LHCN-M2 (cell line): ENCODE results near the genes MYF5 and C12orf29.

DNA sequence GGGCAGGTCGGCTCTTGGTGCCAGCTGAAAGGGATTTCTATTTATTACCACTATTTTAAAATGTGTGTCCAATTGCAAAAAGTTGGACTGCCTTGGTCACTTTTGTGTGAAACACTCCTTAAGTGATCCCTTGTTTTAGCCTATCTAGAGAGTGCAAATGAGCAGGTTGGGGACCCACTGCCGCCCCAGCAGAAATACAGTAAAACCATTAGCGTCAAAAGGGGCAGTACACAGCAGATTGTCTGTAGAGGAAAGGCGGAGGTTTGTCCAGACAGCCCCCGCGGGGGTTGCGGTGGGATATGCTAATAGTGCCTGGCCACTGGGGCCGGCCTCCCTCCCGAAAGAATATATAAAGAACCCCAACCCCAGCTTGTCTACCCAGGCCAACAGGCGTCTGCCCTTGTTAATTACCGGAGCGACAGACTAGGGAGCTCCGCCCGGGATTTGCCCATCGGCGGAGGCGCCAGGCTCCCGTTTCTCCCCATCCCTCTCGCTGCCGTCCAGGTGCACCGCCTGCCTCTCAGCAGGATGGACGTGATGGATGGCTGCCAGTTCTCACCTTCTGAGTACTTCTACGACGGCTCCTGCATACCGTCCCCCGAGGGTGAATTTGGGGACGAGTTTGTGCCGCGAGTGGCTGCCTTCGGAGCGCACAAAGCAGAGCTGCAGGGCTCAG is at the start of gene MYF5:
TSS of gene MYF5 (plus strand) at position 377 of the 676 bp plus-strand sequence.
- RAMPAGE, long total RNA, result start-site peak on the plus strand centred at position 378 of the sequence, 7 bp wide, 2,887 reads

DNA sequence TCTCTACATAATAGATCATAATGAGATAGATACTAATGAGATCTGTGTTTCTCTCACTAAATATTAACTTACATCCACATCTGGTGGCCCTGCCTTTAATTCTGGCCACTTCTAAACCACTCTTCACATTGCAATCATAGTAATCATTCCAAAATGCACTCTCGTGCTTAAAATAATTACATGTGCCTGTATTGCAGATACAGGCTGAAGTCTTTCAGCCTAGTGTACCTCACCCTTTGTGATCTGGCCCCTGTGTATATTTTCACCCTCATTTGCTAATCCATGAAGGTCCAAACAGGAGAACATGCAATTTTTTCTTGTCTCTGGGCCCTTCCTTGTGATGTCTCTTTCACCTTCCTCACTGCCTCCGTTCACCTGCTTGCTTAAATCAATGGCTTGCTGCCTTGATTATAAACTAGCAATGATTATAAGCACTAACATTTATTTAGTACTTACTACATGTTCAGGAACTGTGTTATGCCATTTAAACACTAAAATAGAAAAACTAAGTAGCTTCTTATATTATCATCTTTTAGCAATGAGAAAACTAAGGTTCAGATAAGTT is 107.9 kb downstream of the LIN7A start:
- RAMPAGE, long total RNA, result no peak

GRCh38 chr12:80925914-80926560 is 11.7 kb downstream of the LIN7A start:
- RAMPAGE, long total RNA, result no peak

DNA sequence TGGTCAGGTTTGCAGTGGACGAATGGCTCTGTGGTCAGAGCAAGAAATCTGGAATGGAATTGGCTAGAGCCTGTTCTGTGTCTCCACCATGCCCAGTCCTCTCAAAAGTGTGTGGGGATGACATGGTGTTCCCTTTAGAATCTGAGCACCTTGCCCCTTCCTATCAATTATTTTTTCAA is 1.4 kb downstream of the ACSS3 start:
- RAMPAGE, long total RNA, result no peak

DNA sequence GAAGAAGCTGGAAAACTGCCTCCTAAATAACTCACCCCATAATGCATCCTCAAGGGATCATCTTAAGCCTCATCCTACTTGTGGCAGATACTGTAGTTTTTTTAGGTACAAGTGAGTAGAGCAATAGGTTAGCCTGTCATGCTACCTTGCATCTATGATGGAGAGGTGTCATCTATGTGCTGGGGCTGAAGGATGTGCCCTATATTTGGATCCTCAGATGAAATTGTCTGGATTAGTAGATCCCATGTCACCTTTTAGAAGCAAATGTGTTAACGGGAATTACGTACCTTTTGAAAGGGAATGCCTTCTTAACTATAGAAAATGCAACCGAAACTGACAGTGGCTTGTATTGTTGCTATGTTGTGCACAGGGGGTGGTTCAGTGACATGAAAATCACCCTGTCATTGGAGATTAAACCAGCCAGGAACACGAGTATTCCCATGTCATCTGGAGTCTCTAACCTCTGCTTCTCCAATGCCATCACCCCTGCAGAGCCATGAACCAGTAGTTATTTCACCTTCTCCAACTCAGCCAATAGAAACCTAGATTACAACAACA is 110.2 kb downstream of the METTL25 start:
- RAMPAGE, long total RNA, result no peak

GRCh38 chr12:82685724-82686272 is 908 bp upstream of the TMTC2 start:
- RAMPAGE, long total RNA, result no peak

DNA sequence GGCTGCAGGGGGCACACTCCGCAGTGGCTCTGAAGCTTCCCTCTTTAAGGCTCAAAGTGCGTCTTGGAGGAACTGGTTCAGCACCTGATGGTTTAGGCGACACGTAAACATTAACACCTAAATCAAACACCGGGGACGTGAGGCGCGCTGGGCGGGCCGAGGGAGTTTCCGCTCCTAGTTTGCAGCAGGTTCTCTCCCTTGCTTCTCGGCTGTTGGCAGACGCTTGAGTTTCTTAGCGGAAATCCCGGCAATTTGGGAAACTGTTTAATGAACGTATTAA is 931 bp downstream of the TMTC2 start:
- RAMPAGE, long total RNA, result no peak

- RAMPAGE, long total RNA, result no peak
Measured at GRCh38 chr12:82688157-82688604, 1.5 kb downstream of the TMTC2 start.

DNA sequence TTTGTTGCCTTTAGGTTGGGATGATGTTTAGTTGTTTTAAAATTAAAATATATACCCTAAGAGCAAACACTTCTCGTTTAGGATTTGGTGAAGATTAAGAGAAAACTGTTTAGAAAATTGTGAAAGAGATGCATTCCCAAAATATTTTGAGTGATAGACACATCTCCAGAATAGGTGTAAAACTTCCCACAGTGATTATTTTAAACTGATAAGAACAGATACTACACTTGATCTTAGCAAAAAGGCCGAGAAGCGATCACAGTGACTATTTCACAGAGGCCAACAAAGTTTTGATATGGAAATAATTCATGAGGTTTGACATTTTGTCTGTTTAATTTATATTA is 18.9 kb downstream of the SLC6A15 start:
- RAMPAGE, long total RNA, result no peak

DNA sequence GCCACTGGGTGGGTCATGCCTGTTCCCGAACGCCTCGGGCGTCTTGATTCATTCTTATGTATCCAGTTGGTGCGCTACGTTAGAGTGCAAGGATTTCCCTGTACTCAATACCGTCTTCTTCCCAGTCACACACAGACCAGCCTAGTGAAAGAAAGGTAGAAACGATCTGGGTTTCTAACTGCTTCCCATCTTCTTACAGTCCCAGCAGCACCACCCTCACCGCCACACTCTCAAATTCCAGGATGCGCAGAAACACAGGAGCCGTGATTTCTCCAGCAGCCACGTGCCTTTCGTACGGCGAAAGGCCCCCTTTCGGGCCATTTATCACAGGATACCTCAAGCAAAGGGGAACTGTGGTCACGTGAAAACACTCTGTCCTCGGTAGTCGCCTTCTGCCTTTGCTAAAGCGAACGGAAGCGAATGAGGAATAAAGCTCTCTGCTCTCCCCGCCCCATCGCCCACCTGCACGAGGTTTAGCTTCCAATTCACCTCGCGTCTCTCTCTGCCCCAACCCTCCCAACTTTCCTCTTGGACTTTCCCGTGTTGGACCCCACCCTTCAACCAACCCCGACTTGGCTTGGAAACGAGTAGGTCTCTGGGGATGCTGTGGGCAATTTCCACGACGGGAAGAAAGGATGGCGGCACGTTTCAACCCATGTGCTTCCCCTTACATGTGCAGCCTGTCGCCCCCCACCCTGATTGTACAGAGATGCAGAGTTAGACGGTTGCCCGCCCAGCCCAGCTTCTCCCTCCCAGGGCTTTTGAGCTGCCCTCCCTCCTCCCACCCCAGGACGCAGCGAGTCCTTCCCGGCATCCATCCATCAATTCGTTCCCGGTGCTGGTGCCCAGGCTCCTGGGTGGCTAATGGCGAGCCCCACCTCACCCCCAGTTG is 750 bp downstream of the SLC6A15 start:
- RAMPAGE, long total RNA, result no peak

- RAMPAGE, long total RNA, result no peak
Measured at GRCh38 chr12:85055501-85055980, 19.4 kb downstream of the LRRIQ1 start.

DNA sequence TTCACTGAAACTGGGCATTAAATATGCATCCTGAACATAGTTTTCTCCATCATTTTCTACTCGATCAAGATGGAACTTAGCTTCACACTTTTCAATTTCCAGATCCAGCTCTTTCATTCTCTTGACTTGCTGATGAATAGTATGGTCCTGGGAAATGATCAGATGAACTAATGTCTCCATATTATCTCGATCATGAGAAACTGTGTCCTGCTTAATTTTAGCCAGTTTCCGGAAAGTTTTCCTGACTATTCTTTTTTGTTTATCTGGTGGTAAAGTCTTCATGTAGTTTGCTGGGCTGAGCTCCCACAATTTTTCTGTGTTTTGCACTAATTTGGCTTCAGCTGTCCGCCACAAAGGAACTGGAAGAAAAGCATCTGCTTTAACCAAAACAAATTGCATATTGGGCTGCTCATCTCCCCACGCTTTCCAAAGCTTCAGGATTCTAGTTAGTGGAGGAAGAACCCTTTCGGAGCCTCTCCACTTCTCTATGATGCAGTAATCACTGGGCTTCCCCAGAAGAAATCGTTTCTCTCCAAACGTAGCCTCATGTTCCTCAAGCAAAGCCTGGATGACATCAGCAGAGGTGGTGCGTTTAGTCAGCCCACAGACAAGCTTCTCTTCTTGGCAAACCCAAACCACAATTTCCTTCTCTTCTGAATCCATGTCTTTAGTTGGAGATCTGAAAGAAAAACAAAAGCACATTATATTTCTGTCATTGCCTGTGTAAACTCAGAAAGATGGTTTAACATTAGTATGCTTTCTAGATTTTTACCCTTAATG is 30.7 kb downstream of the RASSF9 start:
- RAMPAGE, long total RNA, result no peak

DNA sequence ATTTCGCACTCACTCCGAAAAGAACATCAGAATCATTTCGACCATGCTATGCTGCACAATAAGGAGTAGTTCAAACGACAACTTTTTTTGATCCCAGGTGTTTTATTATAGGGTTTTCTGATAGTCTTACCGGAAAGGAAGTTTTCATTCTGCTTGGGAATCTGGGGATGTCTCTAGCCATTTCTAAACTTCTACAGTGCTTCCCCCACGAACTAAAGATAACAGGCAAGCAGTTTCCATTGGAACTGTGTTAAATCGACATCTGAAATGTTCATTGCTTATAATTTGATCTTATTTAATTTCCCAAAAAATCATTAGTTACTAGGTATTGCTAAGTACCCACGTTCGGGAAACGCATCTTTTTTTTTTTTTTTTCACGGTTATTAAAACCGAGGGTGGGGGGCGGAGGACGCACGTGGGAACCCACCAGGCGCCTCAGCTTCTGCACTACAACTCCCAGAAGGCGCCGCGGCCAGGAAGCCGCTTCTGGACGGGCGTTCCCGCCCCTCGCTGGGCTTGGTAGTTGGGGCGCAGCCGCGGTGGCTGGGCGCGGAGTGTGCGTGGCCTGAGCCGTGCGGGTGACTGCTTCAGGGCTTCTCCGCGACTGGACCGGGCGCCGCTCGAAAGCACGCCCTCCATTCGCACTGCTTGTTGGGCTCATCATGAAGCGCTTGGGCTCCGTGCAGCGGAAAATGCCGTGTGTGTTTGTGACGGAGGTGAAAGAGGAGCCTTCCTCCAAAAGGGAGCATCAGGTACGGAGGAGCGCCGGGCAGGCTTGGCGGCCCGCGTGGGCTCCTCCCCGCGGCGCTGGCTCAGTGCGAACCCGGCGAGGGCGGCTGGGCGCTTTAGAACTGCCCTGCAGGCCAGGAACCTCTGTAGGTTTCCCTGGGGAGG is at the start of gene C12orf29:
TSS of gene C12orf29 (plus strand) at position 550 of the 894 bp plus-strand sequence.
- RAMPAGE, long total RNA, result start-site peak on the plus strand centred at position 571 of the sequence, 51 bp wide, 100 reads

DNA sequence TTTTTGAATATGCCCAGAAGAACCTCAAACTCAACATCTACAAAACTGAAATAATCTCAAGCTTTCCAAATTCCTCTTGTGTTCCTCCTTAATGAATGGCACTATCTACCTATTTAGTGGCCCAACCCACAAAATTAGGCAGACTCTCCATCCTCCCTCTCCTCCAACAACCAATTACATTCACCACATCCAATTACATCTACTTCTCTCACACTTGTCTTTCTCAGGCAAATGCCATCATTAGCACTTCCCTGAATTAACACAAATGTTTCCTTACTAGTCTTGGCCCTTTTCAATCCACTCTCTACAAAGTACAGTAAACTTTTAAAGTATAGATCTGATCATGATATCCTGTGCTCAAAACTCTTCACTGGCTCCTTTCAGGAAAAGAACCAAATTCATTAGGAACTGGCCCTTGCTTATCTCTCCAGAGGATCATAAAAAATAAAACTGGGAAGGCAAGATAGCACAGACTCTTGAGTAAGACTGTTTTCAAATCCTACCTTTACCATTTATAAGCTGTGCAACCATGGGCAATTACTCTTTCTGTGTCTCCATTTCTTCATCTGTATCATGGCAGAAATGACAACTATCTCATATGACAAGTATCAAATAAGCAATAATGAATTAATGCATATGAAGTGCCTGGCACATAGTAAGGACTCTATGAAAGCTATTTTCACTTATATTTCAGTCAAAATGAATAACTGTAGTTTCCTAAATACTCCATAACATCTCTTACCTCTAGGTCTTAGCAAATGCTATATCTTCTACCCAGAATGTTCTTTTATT is 7.6 kb downstream of the CEP290 start:
- RAMPAGE, long total RNA, result no peak

DNA sequence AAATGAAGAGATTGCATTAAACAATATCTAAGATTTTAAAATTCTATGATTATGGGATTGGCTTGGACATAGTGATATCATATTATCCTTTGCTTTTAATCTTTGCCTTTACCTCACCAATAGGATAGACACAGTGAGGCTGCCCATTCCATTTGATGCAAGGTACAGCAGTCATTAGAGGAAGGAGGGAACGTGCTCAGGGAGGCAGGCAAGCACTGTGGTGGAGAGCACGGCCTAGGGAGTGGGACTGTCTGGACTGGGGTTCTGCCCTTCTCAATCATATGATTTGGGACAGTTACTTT is 154.9 kb downstream of the KITLG start:
- RAMPAGE, long total RNA, result no peak

DNA sequence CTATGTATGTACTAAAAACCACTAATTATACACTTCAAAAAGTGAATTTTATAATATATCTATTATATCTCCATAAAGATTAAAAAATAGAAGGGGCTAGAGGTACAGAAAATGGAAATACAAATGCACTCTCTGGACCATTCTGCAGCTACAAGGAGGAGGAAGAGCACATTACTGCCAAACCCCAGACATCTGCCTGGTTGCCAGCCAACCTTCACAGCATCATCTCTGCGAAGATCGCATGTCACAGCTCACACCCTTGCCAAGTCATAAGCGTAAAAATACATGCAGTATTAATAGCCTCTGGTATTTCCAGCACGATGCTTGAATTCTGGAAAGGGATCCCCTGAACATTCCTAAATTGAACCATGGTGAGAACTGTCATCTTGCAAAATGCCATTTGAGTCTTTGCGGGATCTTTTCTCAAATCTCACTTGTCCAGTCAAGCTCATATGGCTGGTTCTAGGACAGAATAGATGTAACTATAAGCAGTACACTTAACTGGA is 211.7 kb downstream of the DUSP6 start:
- RAMPAGE, long total RNA, result no peak

- RAMPAGE, long total RNA, result no peak
Measured at GRCh38 chr12:89357112-89357977, 5.0 kb upstream of the DUSP6 start.

DNA sequence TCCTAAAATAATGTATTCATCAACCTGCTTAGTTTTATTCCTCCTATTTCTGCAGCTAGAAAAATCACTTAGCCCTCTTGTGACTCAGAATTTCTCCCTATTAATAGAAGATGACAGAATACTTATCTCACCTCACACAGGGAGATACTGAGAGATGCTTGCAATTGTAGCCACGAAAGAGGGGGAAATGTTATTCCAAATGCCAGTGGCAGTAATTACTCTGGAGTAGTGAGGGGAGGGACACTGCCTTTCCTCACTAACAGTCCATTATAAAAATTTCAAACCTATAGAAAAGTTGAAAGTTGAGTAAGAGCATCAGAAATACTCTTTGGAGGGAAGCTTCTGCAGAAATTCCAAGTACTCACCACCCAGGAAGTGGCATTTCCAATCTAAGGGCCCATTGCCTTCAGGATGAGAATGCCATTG is 11.8 kb upstream of the DUSP6 start:
- RAMPAGE, long total RNA, result no peak

- RAMPAGE, long total RNA, result no peak
Measured at GRCh38 chr12:89375597-89376288, 23.4 kb upstream of the DUSP6 start.

DNA sequence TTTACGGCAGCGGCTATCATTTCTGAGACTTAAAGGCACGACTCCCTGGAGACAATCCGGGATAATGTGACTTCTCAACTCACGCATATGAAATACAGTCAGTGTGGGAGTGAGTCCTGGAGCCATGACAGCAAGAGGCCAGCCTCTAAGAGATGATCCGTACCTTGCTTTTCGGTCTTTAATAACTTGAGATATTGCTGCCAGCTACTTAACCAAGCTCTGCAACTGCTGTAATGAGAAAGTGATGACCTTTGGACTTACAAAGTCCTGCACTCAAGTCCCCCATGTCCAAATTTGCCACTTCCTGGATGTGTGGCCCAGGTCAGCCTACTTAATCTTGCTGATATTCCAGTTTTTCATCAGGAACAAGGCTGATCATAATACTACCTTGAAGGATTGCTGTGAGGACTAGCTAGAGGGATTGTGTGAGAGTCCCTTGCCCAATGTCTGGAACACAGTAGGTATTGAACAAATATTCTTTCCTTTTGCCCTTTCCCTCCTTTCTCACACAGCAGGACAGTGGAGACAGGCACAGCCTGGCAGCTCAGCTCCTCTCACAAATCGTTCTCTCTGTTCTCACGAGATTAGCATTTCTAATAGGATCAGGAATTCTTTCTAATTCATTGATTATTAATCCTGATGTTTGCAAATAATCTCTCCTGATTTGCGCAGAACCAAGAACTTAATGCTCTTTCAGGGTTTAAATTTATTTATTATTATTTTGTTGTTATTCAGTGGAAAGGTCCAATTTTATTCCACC is 33.9 kb upstream of the DUSP6 start:
- RAMPAGE, long total RNA, result no peak